Placental epithelial cell (primary cell): ENCODE results near the genes ZNF655, TAF6 and TRAPPC14.

- CAGE, long polyA plus RNA = no peak
Measured at GRCh38 chr7:99558361-99559519, at the start of gene ZNF655. Gene ZNF655, plus strand, starts transcription at chr7:99558642.

DNA sequence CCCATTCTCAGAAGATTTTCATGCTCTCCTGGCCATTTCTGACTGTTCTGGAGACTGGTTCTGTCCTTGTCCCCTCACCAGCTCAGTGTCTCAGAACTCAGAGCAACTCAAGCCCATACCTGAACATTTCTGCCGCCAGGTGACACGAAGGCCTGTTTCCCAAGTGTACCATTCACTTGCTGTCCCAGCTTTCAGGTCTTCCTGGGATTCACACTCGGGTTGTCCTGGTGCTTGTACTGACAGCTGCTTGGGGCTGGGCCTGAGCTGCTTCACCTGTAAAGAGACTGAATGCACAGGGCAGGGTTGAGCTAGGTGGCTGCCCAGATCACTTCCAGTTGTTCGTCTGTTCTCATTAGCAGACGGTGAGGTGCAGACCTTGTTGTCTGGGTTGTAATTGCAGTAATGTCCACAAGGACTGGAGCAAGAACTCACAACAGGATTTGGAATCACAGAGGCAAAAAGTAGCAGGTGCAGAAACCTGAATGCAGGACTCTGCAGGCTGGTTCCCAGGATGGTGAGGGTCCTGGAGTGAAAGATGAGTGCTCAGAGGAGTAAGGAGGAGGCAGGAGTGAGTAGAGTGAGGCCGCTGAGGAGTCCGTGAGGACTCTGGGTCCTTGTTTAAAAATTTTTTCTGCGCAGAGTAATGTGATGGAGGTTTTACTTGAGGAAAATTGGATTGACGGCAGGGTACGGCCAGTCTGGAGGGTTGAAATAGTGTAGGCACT is 9.1 kb downstream of the ZSCAN25 start:
- CAGE, long polyA plus RNA = no peak

GRCh38 chr7:99649402-99649840 is 30.4 kb downstream of the CYP3A5 start:
- CAGE, long polyA plus RNA = no peak

- CAGE, long polyA plus RNA = no peak
Measured at GRCh38 chr7:99650425-99651090, 29.2 kb downstream of the CYP3A5 start.

GRCh38 chr7:99671567-99672122 is 8.2 kb downstream of the CYP3A5 start:
- CAGE, long polyA plus RNA = no peak

GRCh38 chr7:99678763-99679805 is 712 bp downstream of the CYP3A5 start:
- CAGE, long polyA plus RNA = no peak

GRCh38 chr7:100009711-100010247 is 5.6 kb upstream of the ZKSCAN1 start:
- CAGE, long polyA plus RNA = no peak

DNA sequence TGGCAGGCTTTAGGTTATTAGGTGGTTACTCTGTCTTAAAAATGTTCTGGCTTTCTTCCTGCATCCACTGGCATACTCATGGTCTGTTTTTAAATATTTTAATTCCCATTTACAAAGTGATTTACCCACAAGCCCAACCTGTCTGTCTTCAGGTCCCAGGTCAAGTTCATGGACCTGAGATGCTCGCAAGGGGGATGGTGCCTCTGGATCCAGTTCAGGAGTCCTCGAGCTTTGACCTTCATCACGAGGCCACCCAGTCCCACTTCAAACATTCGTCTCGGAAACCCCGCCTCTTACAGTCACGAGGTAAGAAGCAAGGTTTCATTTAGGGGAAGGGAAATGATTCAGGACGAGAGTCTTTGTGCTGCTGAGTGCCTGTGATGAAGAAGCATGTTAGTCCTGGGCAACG is 8.6 kb downstream of the ZKSCAN1 start:
- CAGE, long polyA plus RNA = no peak

DNA sequence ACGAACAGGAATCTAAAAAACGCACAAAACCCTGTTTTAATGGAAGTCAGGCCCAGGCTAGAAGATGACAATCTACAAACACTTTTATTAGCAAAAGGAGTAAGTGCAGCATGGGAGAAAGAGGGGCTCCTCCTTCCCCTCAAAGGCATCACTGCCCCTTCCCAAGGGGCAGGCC is 3.8 kb downstream of the COPS6 start:
- CAGE, long polyA plus RNA = no peak

DNA sequence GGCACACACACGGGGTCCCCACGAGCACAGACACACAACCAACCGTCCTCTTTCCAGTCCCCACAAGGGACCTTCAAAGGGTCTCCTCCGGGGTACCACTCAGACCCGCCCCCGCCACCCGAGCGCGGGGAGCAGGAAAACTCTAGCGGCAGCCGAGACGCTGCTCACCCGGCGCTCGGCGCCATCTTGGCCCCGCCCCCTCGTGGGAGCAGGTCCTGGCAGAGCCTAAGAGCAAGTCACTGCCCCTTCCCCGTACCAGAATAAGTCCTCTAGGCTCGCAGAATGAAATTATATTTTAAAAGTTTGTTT is at the start of gene TAF6:
TAF6 (minus strand) TSS at position 198 of the 309 bp plus-strand sequence.
- CAGE, long polyA plus RNA = no peak

GRCh38 chr7:100158590-100159158 is at the start of gene TRAPPC14:
Gene TRAPPC14, minus strand, starts transcription at chr7:100158723.
- CAGE, long polyA plus RNA = no peak

- CAGE, long polyA plus RNA = no peak
Measured at GRCh38 chr7:100166725-100167552, 1.5 kb downstream of the GAL3ST4 start.

GRCh38 chr7:100210096-100211105 is 9.3 kb upstream of the PVRIG start:
- CAGE, long polyA plus RNA = no peak

- CAGE, long polyA plus RNA = no peak
Measured at GRCh38 chr7:100364086-100365099, 6.5 kb downstream of the PILRB start.

GRCh38 chr7:100429958-100430597 is 447 bp downstream of the MEPCE start:
- CAGE, long polyA plus RNA = no peak

DNA sequence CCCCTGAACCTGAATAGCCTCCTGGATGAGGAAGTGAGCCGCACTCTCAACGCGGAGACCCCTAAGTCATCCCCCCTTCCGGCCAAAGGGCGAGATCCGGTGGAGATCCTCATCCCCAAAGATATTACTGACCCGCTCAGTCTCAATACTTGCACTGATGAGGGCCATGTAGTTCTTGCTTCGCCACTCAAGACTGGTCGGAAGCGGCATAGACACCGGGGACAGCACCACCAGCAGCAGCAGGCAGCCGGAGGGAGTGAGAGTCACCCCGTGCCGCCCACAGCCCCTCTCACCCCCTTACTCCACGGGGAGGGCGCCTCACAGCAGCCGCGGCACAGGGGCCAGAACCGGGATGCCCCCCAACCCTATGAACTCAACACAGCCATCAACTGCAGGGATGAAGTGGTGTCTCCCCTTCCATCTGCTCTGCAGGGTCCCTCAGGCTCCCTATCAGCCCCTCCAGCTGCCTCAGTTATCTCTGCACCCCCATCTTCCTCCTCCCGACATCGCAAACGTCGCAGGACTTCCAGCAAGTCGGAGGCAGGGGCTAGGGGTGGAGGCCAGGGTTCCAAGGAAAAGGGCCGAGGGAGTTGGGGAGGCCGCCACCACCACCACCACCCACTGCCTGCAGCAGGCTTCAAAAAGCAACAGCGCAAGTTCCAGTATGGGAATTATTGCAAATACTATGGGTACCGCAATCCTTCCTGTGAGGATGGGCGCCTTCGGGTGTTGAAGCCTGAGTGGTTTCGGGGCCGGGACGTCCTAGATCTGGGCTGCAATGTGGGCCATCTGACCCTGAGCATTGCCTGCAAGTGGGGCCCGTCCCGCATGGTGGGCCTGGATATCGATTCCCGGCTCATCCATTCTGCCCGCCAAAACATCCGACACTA is 1.2 kb downstream of the MEPCE start:
- CAGE, long polyA plus RNA = no peak

GRCh38 chr7:100434442-100435240 is 1.7 kb downstream of the PPP1R35 start:
- CAGE, long polyA plus RNA = no peak

- CAGE, long polyA plus RNA = no peak
Measured at GRCh38 chr7:100449079-100449815, 12.9 kb upstream of the PPP1R35 start.

DNA sequence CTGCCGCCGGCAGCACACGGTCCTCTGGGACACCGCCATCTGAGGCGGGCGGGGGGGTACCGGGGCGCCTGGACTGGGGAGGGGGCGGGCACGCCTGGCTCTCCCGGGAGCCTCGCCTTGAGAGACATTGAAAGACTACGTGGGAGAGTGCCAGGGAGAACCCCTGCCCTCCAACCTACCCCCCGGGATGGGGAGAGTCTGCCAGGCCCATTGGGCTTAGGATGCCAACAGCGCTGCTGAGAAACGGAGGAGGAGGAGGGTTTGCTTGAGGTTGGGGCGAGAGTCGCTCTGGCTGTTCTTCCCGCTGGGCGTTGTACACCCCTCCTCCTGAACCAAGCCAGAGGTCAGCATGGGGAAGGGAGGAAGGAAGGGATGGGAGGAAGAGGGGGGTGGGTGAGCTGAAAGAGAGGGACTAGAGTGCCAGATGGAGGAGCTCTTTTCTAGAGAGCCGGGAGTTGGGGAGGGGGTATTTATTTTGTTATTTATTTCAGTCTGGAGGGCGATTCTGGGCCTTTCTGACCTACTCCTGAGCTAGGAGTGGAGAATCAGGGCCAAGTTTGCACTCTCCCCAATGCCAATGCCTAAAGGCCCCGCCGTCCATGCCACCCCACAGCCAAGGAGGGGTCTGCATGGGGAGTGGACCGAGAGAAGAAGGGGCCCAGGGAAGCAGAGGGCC is 10.3 kb downstream of the NYAP1 start:
- CAGE, long polyA plus RNA = no peak

DNA sequence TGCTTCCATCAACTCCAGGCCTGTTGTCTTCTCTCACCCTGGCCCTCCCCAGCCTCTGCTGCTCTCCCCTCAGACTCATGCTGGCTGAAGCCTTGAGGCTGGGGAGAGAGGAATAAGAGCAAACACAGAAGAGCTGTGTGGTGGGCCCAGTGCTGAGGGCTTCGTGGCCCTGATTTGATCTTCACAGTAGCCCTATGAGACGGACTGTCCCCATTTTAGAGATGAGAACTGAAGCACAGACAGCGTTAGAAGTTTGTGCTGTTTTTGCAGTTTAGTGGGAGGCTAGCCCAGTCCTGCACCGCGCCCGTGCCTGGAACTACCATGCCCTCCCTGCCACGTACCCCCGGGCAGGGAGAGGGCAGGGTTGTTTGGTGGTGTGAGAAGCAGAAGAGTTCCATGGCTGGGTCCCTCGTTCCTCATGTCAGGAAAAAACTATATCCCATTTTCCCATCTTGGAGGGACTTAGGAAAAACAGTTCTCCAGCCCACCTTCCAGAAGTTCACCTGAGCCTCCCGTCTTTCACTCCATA is 10.3 kb downstream of the SAP25 start:
- CAGE, long polyA plus RNA = no peak